Suprapubic skin (tissue), 4 donors: ENCODE results near the gene DZANK1.

DNA sequence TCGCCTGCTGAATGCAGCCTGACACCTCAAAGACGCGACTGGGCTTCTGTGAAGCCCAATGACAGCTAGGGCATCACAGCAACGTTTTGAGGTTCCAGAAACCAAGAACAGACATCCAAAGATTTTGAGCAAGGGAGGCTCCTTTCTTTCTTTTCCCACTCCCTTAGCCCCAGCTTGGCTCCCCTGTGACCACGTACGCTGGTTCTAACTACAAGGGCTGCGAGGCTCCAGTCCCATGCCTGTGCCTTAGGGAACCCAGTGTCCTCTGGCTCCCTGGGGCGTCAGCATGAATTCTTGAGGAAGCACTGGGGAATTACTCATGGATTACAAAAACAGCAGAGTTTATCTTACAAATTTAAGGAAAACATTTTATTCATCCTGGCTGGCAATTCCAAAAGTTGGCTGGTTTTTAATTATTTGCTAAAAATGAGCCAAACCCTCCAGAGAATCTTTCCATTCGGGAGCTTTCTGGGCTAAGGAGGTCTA is 99.7 kb downstream of the BFSP1 start:
- PRO-cap, result no peak
- RAMPAGE, long total RNA, 4 experiments, result no peak in any of the 4 experiments

- PRO-cap, result no peak
- RAMPAGE, long total RNA, 4 experiments, result no peak in any of the 4 experiments
Observed at GRCh38 chr20:17504583-17505803, 26.2 kb downstream of the BFSP1 start.

GRCh38 chr20:17557426-17558270 is 12.2 kb upstream of the DSTN start:
- PRO-cap, result no peak
- RAMPAGE, long total RNA, 4 experiments, result no peak in any of the 4 experiments

GRCh38 chr20:17570326-17571068 is 622 bp downstream of the DSTN start:
- PRO-cap, result bidirectional peak, plus-strand start at chr20:17570721, minus-strand start at chr20:17570690; unidirectional peak, minus-strand start at chr20:17570745; unidirectional peak, minus-strand start at chr20:17570781
- RAMPAGE, long total RNA, 4 experiments, result no peak in any of the 4 experiments

DNA sequence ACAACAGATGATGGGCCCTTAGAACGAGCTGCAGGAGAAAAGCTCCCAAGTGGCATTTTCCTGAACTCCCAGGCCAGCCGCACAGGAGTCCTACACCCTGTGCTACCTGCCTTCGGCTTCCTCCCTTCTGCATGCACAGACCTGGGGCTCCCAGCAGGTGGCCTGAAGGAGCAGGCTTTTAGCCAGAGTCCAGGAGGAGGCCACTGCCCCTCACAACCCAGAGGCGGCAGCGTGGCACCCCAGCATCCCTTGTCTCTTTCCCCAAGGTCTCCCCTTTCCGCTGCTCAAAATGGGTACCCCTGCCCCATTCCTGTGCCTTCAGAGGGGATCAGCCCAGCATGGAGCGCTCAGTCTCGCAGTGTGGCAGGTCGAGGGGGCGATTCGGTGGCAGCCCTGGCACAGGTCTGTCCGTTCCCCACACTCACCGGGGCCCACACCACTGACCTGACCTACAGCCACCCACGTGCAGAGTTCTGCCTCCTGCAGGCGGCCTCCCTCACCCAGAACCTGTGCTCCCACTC is 41.6 kb downstream of the DSTN start:
- PRO-cap, result no peak
- RAMPAGE, long total RNA, 4 experiments, result no peak in any of the 4 experiments

DNA sequence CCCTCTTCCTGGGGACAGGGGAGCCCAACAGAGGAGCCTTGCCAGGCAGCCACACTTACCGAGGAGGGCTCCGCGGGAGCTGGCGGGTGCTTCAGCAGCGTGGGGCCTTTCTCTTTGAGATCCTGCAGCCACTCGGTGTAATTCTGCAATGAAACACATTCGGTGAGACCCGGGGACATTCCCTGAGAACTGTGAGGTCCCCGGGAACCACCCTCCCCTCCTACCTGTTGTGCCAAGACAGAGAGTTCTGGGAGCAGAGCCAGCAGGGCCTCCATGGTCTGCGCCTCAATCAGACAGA is 51.7 kb downstream of the DSTN start:
- PRO-cap, result no peak
- RAMPAGE, long total RNA, 4 experiments, result no peak in any of the 4 experiments

DNA sequence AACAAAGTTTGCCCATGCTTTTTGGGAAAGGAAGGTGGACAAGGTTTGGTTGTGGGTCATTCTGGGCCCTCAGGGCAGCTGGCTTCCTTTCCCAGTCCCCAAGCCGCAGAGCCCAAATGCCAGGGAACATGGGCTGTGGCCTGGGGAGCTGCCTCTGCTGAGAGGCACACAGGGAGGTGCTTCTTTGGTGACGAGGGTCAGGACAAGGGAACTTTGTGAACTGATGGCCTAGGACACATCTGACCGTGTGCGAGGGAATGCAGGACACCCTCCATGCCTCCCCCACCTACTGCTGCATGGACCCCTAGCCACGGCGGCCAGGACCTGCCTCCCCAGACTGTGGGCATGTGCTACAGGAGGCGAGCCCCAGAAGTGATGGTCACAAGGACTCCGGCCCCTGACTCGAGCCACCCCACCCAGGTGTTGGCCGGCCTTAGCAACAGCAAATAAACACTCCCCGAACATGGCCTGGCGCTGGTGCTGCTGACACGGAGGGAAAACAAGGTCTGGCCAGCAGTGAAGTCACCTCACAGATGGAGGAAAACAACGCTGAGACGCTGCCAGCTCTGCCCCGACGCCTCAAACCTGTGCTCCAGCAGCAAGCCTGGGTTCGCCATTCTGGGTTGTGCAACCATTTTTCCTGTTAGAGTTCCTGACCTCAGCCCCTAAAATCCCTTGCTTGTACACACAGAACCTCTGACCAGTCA is 55.6 kb downstream of the RRBP1 start:
- PRO-cap, result no peak
- RAMPAGE, long total RNA, 4 experiments, result no peak in any of the 4 experiments

DNA sequence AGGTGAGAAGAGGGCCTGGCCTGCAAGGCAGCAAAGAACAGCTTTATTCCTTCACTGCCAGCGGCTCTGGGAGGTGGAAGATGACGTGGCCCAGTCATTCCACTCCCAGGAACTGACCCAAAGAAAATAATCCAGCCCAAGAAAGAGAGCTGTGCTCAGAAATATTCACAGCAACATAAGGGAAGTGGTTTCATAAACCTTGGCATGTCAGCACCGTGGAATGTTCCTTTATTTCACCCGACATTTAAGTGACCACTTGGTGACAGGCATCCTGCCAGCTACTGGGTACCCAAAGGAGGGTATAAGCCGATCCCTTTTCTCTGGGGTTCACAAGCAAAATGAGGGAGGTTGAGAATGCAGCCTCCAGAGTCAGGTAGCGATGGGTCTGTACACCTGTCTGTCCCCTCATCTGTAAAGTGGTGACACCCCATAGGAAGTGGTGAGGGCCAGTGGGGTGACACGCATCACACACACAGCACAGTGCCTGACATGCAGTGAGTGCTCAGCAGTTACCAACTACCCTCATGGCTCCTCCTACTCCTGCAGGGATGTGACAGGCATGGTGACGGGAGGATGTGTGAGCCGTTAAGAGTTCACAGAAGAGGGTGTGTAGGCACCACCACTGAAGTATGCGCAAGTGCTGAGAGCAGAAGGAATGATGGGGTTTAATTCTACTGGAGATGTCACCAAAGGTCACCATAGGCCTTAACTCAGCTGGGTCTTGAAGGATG is 124.9 kb downstream of the SNX5 start:
- PRO-cap, result no peak
- RAMPAGE, long total RNA, 4 experiments, result no peak in any of the 4 experiments

GRCh38 chr20:17916317-17916884 is 52.2 kb downstream of the SNX5 start:
- PRO-cap, result no peak
- RAMPAGE, long total RNA, 4 experiments, result no peak in any of the 4 experiments

DNA sequence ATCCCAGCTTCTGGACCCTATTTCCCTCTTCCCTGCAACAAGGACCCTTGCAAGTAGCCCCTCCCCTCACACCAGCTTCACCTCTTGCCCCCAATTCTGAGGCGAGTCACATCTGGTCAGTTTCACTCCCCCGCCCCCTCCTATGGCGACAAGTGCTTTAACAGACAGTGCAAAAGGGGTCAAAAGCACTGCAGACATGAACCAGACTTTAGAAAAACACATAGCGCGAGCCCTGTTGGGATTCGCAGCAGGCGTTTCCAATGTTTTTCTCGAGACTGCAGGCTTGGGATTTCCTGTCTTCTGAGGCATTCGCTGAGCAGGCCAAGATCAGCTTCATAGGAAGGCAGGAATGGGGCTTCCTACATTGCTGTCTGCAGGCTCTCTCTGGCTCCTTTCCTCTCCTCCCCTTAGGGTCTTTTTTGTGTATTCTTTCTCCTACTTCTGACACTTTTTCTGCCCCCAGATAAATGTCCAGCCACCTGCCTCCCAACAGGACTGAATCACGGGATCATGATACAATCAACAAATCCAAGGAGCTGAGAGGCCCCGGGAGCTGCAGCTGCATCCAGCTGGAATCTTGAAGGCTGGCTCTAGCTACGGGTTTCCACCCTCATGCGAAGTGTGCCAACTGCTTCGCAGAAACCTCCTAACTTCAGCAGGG is 31.8 kb downstream of the SNX5 start:
- PRO-cap, result no peak
- RAMPAGE, long total RNA, 4 experiments, result no peak in any of the 4 experiments

DNA sequence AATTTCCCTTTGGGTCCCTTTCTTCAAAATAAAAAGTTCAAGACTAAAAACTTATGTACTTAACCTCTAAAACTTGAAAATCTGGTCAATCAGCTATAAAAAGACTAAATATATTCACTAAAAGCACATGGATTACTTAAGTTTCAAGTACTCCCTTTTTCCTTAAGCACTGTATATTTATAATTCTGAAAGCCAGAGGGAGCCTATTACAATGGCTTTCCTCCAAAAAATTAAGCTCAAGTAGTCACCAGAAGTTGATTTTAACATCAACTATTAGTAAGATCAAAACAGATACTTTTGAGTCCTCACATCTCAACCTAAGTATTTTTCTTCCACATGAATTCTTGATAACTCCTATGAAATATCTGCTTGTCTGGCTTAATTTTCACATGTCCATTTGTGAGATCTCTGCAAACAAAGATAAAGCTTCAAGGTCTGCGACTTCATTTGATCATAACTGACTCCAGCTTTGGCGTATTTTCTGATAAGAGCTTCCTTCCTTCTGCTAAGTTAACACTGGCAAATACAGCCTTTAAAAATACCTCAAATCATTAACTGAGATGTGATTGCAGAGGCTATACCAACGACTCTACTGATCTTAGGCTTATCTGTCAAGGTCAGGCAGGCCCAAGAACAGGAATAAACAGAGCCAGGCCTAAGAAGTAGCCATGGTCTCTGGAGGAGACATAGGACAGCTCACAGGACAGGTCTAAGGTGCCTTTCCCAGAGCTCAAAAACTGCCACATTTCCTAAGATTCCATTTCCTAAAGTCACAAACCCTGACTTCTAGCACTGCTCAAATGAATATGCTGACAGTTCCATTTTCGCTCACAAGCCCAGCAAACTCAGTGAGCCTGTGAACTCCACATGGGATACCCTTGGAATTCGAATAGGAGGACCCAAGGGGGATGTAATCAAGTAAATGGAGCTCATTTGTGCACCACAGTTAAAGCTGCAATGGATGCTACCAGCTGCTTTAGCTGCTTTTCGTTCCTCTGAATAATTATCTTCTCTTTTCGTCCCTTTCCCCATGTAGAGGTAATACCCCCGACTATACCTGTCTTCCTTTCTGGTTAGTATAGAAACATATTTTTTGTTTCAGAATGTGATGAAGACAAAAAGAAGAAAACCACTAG is 9.9 kb downstream of the SNX5 start:
- PRO-cap, result no peak
- RAMPAGE, long total RNA, 4 experiments, result no peak in any of the 4 experiments

DNA sequence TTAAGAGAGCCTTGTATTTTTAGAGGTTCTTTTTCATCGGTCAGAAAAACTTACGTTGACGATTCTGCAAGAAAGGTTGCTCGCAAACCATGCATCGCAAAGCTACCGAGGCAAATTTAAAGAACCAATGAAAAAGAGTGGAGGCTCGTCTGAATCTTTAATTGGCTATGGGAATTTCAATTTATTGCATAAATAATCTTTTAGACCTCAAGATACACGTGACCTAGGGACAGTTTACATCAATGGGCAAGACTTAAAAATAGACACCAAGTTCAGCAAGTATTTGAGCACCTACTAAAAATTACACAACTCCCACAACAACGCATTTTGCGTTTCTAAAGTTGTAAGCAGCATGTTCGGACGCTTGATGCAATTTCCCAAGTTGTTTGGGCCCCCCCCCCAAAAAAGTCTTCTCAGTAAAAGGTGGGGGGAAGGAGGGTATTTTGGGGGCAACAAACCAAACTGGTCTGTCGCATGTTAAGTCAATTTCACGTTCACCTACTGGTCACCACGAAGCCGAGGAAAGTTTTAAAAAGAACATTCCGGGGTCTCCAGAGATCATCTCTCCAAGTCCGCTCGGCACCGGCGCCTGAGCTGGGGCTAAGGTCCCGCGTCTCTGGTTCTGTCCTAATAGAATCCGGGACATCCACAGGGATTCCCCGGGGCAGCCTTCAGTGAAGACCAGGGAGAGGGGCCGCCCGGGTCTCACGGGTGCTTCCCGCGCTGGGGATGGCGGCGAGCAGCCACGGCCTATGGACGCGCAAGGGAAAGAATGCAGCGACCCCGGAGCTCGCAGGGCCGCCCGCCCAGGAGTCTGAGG is 844 bp downstream of the SNX5 start:
- PRO-cap, result unidirectional peak, plus-strand start at position 674 of the sequence
- RAMPAGE, long total RNA, 4 experiments, result no peak in any of the 4 experiments

GRCh38 chr20:17969713-17970421 is 1.0 kb downstream of the MGME1 start:
- PRO-cap, result no peak
- RAMPAGE, long total RNA, 4 experiments, result no peak in any of the 4 experiments

GRCh38 chr20:18031775-18032300 is 25.9 kb downstream of the OVOL2 start:
- PRO-cap, result no peak
- RAMPAGE, long total RNA, 4 experiments, result no peak in any of the 4 experiments

- PRO-cap, result no peak
- RAMPAGE, long total RNA, 4 experiments, result no peak in any of the 4 experiments
Observed at GRCh38 chr20:18413026-18413577, 53.7 kb downstream of the DZANK1 start.

- PRO-cap, result unidirectional peak, minus-strand start at chr20:18466774; unidirectional peak, minus-strand start at chr20:18467003
- RAMPAGE, long total RNA, 4 experiments, result start-site peak on the minus strand in 3 of 4 experiments, at chr20:18466796-18467150 at its widest, 12 to 18 reads per replicate
Observed at GRCh38 chr20:18466447-18467249, at the start of gene DZANK1. DZANK1 (minus strand) TSS chr20:18467030.

GRCh38 chr20:18519469-18520018 is 11.8 kb downstream of the SEC23B start:
- PRO-cap, result no peak
- RAMPAGE, long total RNA, 4 experiments, result start-site peak on the plus strand in 1 of 4 experiments, at chr20:18519601-18519773 at its widest, 12 reads per replicate

- PRO-cap, result no peak
- RAMPAGE, long total RNA, 4 experiments, result start-site peak on the plus strand in 1 of 4 experiments, at chr20:19047841-19047868 at its widest, 6 reads per replicate
Observed at GRCh38 chr20:19047434-19047923, 165.0 kb upstream of the SLC24A3 start.

- PRO-cap, result no peak
- RAMPAGE, long total RNA, 4 experiments, result no peak in any of the 4 experiments
Observed at GRCh38 chr20:19049166-19049864, 163.1 kb upstream of the SLC24A3 start.

- PRO-cap, result no peak
- RAMPAGE, long total RNA, 4 experiments, result no peak in any of the 4 experiments
Observed at GRCh38 chr20:19241380-19241898, 29.0 kb downstream of the SLC24A3 start.